ENCODE measurements around the genes QRFPR, BLTP1 and ADAD1.

GRCh38 chr4:121380804-121381291 is at the start of gene QRFPR:
TSS of gene QRFPR (minus strand) at chr4:121381018.
- RRBS, result no CpG with 5 or more reads among the region's 31 CpGs

- RRBS, result no CpG with 5 or more reads among the region's 1 CpG
These were observed 144.8 kb downstream of the ANXA5 start for GRCh38 chr4:121551976-121552371.

DNA sequence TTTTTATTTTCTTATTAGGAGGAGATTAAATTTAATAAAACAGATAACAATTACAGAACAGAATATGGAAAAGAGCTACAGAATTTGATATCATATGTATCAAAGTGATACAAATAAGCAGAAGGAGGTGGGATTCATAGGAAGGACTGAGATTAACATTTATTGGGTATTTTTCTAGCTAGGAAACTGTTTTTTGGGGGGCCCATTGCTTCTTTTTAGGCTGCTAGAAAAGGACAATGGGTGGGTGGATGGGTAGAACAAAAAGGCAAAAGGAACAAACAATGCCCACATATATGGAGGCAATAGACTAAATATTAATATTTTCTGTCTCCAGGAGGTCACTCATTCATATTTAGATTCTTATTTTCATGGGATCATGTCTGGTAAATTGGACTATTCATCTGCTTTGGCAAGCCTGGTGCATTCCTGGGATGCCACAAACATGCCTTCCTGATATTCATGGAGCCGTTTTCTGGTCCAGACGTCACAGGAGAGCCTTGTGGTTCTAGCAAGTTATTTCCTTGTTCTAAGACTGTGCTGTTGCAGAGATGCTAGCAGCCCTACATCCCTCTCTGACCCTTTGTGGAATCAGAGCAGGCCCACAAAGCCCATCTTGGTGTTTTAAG is 16.3 kb upstream of the EXOSC9 start:
- RRBS, result no CpG with 5 or more reads among the region's 2 CpGs

- RRBS, result 2% methylated on average over 28 of the region's 62 CpGs
These were observed at the start of gene BLTP1 for GRCh38 chr4:122152149-122153165. TSS of gene BLTP1 (plus strand) at chr4:122152331.

DNA sequence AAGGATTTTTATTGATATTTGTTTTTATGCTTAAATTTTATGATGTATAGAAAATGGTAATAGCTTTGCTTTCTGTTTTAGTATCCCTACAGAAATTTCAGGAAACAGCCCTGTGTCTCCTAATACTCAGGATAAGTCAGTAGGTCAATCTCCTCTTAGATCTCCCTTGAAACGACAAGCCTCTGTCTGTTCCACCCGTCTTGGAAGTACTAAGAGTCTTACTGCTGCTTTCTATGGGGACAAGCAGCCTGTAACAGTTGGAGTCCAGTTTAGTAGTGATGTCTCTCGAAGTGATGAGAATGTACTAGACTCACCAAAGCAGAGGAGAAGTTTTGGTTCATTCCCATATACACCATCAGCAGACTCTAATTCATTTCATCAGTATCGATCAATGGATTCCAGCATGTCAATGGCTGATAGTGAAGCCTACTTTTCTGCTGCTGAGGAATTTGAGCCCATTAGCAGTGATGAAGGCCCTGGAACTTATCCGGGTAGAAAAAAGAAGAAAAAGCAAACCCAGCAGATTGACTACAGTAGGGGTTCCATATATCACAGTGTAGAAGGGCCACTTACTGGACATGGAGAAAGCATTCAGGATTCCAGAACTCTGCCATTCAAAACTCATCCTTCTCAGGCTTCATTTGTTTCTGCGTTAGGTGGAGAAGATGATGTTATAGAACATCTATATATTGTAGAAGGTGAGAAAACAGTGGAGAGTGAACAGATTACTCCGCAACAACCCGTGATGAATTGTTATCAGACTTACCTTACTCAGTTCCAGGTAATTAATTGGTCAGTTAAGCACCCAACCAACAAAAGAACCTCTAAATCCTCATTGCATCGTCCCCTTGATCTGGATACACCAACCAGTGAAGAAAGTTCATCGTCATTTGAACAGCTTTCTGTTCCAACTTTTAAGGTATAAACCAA is 87.6 kb downstream of the BLTP1 start:
- RRBS, result no CpG with 5 or more reads among the region's 10 CpGs

- RRBS, result no CpG with 5 or more reads among the region's 7 CpGs
These were observed at the start of gene ADAD1 for GRCh38 chr4:122378674-122379077. TSS of gene ADAD1 (plus strand) at chr4:122379011.

DNA sequence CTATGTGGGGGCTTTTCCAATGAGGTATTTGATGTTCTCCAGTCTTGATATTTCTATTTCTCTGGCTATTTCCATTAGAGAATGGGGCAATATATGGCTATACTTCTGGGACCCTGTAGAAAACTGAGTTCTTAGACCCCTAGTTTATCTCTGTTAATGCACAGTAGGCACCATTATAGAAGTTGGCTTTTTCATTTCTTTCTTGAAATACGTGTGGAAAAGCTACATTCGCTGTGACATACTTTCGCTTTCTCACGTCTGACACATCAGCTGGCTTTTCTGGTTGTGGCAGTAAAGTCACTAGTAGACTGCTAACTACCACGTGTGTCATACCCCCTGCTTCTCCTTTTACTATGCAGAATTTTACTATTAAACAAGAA is 1.9 kb upstream of the IL2 start:
- RRBS, result no CpG with 5 or more reads among the region's 5 CpGs

DNA sequence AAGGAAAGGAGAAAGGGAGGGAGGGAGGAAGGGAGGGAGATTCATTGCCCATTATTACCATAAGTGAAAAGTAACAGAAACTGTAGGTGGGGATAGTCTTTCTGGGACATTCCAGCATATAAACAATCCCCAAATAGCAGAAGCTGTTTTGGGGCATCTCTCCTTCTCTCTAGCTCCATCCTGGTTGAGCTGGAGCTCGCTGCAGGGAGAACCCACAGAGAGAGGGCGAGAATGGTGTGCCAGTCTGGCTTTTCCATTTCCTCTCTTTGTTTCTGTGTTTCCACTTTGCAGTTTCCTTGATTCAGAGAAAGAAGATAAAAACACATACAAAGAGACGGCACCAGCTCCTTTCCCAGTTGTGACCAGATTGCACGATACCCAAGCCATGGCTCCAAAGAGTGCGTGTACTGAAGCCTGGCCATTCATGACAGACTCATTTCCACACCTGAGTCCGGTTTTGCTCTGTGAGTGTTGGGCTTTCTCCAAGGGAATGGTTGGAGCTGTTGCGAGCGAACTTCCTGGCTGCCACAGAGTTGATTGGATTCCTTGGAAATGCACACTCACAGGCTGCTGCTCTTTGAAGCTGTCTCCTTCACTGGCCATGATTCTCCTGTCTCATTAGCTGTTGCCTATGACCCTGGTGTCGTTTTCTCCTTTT is 44.1 kb upstream of the BBS12 start:
- RRBS, result no CpG with 5 or more reads among the region's 9 CpGs

GRCh38 chr4:122700078-122700716 is 32.3 kb upstream of the BBS12 start:
- RRBS, result no CpG with 5 or more reads among the region's 8 CpGs

- RRBS, result 24% methylated on average over 39 of the region's 108 CpGs
These were observed 583 bp downstream of the FGF2 start for GRCh38 chr4:122826922-122827905.

- RRBS, result no CpG with 5 or more reads among the region's 8 CpGs
These were observed 1.4 kb downstream of the NUDT6 start for GRCh38 chr4:122920937-122921441.

DNA sequence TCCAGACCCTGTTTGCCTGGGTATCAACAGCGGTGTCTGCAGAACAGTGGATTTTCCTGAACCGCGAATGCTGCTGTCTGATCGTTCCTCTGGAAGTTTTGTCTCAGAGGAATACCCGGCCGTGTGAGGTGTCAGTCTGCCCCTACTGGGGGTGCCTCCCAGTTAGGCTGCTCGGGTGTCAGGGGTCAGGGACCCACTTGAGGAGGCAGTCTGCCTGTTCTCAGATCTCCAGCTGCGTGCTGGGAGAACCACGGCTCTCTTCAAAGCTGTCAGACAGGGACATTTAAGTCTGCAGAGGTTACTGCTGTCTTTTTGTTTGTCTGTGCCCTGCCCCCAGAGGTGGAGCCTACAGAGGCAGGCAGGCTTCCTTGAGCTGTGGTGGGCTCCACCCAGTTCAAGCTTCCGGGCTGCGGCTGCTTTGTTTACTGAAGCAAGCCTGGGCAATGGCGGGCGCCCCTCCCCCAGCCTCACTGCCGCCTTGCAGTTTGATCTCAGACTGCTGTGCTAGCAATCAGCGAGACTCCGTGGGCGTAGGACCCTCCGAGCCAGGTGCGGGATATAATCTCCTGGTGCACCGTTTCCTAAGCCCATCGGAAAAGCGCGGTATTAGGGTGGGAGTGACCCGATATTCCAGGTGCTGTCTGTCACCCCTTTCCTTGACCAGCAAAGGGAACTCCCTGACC is 22.2 kb downstream of the SPATA5 start:
- RRBS, result no CpG with 5 or more reads among the region's 24 CpGs

GRCh38 chr4:122979133-122979394 is 56.2 kb downstream of the SPATA5 start:
- RRBS, result no CpG with 5 or more reads among the region's 2 CpGs

- RRBS, result no CpG with 5 or more reads among the region's 5 CpGs
These were observed 57.7 kb upstream of the SPRY1 start for GRCh38 chr4:123338963-123339265.

- RRBS, result no CpG with 5 or more reads among the region's 9 CpGs
These were observed 56.3 kb upstream of the SPRY1 start for GRCh38 chr4:123340119-123340791.

- RRBS, result no CpG with 5 or more reads among the region's 6 CpGs
These were observed 46.5 kb upstream of the SPRY1 start for GRCh38 chr4:123350085-123350514.

DNA sequence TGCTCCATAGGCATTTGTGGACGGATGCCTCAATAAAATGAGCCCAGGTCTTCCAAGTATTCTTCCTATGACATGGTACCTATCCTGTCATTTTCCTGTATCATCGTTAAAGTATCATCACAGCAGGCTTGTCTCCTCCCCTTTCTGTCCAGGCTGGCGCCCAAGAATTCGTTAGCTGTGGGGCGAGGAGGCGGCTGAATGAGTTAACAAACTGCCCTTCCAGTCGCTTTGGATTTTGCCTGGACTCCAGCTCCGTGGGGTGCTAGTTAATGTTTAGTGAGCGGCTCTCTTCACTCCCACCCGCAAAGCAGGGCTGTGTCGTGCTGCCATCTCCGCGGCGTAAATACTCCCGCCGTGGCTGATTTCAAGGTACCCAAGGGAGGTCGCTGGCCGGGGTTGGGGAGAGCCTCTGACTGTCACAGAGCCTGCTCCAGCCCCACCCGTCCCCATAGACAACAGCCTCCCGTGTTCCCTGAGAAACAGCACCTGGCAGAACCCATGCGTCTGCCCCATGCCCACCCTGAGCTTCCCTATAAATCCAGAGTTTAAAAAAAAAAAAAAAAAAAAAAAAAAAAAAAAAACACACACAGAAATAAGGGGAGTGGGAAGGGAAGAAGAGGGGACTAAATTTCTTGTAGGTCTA is 44.8 kb upstream of the SPRY1 start:
- RRBS, result no CpG with 5 or more reads among the region's 21 CpGs

DNA sequence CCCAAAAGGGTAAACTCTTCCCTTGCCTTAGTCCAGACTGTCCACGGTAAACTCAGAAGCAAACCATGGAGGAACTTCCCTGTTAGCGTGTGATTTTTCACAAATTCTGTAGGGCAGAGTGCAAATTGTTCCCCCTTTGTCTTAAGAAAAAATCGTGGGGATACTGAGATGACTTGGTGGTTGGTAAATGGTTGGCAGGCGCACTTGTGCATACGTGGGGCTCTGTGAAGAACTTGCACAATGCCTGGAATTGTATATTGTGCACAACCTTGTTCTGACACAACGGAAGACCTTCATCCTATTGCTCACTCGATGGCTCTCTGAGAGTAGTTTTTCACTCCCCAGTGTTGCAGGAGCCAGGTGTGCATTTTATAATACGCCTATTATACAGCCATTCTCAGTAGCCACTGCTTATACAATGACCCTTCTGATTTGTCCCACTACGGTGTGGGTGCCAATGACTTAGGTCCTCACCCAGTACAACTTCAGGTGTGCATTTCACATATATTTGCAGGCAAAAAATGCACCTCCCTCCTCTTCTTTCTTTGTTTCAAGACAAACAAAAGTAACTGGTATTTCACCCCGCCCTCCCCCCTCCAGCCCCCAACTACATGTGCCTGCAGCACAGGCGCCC is 150.1 kb downstream of the SPRY1 start:
- RRBS, result no CpG with 5 or more reads among the region's 11 CpGs

DNA sequence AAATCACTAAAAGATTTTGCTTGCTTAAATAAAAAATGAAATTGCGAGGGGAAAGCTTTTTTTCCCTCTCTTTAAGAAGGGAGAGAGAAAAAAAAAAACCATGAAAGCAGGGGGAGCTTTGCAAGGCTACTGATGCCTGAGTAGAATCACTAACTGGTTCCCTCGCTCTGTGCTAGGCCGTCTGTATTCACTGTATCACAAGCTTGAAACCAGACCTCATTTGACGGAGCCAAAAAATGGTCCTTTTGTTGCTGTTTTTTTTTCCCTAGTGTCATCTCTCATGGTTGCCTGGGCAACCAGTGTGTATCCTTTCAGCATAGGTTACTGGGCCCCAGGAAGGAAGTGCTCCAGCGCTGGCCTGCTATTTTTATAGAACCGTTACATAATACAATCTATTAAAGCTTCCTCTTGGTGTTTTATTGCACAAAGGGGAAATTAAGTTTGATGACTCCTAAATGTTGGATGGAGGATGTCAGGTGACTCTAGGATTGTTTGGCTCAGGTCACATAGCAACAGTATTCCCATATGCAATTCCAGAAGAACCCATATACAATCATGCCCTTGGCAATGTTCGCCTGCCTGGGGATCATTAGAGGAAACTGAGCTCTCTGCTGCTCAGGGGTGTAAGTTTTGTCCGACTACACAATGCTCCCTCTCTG is 220.4 kb downstream of the SPRY1 start:
- RRBS, result no CpG with 5 or more reads among the region's 8 CpGs

DNA sequence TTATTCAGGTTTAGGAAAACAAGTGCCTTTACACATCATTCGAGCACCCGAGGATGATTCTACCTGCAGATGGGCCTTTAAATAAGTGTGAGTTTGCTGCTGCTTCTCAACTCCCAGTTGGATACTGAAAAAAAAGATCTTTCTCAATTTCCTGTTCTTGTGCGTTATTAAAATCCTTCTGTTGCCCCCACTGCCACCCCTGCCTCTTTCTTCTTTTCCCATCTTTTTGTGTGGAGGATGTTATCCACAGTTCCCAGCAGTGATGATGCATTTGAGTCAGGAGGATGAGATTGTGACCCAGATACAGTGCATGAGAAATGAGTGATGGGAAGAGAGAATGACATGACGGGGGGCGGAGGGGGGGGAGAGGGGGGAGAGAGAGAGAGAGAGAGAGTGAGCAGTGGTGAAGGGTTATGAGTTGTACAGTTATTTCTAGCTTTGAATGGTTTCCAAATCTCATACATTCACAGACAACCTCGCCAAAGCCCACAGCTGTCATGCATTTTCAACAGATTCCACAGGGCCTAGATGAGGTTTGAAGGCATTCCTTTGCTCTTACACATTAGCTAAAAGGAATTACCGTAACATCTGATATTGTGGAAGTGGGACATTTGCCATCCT is 435.5 kb downstream of the SPRY1 start:
- RRBS, result no CpG with 5 or more reads among the region's 7 CpGs

Data from Jurkat, Clone E6-1 (cell line).